ENCODE results near the genes WASF1 and METTL24.

- RAMPAGE, long total RNA, result no peak
- RRBS, result no CpG with 5 or more reads among the region's 34 CpGs
Measured at GRCh38 chr6:109250681-109251219, 131.5 kb downstream of the CD164 start.

- RAMPAGE, long total RNA, result no peak
- RRBS, result 90% methylated on average over 2 of the region's 7 CpGs
Measured at GRCh38 chr6:109300031-109300740, 82.1 kb downstream of the CD164 start.

DNA sequence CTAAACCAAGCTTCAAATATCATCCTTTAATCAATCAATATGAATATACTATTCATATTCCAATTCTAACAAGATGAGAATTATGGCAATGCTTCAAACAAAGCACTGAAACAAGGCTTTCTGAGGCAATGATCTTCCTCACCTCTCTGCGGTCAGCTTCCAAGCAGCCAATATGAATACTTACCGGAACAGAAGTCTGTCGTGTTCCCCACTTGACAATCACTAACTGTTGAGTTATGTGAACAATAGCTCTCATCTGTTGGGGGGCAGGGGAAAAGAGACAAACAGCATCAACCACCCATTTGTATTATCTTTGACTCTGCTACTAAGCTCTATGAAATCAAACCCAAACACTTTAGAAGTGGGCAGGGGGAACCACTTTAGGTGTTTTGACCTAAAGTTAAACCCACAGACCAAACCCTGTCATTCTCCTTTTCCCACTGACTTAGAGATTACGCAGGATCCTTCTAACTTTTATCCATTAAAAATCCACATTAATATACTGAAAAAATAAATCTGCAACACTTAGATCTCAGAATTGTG lies 4.5 kb downstream of the CD164 start:
- RAMPAGE, long total RNA, result no peak
- RRBS, result no CpG with 5 or more reads among the region's 4 CpGs

DNA sequence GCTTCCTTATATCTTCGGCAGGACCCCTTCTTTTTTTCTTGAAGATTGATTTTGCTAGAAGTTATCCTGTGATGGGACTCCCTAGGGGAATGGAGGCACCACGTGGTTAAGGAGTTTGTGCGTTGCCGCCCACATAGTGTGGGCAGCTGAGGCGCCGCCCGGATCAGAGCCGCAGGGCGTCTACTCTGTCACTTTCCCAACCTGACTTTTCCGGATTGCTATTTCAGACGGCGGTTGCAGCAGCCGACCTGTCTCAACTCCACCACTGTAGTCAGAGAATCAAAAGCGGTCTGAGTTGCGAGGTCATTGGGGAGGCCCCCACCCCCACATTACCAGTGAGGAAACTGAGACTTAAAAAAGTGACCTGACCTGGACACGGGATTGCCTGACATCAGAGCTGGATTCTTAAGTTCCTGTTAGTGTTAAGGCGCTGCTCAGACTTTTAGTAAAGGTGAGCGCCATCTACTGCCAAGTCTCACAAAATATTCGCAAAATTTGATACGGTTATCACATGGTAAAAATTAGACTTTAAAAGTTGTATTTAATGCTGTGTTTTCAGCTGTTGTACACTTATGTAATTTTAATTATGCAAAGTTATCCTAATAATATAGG lies 775 bp upstream of the CD164 start:
- RAMPAGE, long total RNA, result no peak
- RRBS, result 0% methylated on average over 2 of the region's 20 CpGs

- RAMPAGE, long total RNA, result no peak
- RRBS, result no CpG with 5 or more reads among the region's 9 CpGs
Measured at GRCh38 chr6:109384036-109384346, 1.7 kb upstream of the CD164 start.

DNA sequence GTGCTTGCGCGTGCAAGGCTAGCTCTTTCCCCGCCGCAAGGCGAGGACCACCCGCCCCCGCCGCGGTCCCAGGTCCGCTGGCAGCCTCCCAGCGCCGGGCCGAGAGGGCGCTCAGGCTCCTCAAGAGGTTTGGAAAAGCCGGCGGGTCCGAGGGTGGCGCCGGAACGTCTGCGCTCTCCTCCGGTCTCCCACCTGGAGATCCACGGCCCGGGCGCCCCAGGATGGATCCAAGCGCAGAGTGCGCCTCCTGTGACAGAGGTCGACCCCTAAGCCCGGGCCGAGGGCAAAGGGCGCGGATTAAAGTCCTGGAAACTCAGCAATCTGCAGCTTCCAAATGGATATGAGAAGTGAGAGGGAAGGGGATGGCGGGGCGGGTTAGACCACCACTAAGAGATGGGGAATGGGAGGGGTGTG lies 583 bp upstream of the MICAL1 start:
- RAMPAGE, long total RNA, result no peak
- RRBS, result 8% methylated on average over 14 of the region's 34 CpGs

GRCh38 chr6:109491223-109491954 lies 8.4 kb upstream of the ZBTB24 start:
- RAMPAGE, long total RNA, result no peak
- RRBS, result no CpG with 5 or more reads among the region's 5 CpGs

DNA sequence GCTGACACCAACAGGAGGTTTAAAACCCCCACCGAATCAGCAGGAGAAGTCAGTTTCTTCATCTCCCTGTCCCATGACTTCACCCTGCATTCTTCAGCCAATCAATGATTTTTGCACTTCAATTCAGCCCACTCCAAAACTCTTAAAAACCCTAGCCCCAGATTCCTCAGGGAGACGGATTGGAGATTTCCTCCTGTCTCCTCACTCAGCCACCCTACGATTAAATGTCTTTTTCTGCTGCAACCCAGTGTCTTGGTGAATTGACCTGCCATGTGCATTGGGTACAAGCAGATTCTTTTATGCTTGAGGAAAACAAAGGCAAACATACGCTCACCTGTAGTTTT lies 30.8 kb upstream of the ZBTB24 start:
- RAMPAGE, long total RNA, result no peak
- RRBS, result no CpG with 5 or more reads among the region's 4 CpGs

GRCh38 chr6:109876937-109877351 lies 101.2 kb upstream of the GPR6 start:
- RAMPAGE, long total RNA, result no peak
- RRBS, result no CpG with 5 or more reads among the region's 10 CpGs

DNA sequence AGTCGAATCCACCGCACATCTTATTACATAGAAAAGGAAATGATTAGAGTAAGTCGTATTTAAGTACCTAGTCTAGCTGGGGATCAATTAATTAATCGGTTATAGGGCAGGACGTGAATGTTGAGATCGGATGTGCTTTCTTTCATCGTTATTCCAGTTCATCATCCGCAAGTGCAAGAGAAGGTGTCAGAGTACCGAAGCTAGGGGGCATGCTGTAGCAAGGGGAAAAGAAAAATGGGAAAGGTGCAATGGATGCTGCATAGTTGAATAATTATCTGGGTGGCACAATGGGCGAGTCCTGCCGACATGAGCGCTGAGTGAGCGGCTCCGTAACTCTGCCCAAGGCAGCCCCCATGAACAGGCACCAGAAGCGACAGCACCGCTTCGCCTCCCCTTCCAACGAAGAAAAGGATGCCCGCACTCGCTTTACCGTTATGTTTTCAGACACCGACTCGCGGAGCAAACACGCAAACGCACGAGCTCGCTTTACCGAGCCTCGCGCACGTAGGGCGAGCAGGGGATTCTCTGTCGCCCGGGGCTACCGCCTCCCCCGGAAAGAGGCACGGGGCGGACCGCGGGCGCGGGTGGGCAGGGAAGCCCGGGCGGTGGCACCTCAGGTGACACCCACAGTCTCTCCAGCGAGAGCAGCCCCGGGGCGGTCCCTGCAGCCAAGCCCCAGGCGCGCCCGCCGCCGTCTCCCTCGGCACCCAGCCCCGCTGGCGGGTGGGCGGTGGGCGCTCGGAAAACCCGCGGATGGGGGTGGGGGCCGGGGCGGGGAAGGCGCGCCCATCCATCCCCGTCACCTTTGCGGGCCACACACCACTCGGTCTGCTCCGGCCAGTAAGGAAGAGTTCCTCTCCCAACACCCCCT lies 704 bp downstream of the WASF1 start:
- RAMPAGE, long total RNA, result no peak
- RRBS, result 2% methylated on average over 22 of the region's 69 CpGs

DNA sequence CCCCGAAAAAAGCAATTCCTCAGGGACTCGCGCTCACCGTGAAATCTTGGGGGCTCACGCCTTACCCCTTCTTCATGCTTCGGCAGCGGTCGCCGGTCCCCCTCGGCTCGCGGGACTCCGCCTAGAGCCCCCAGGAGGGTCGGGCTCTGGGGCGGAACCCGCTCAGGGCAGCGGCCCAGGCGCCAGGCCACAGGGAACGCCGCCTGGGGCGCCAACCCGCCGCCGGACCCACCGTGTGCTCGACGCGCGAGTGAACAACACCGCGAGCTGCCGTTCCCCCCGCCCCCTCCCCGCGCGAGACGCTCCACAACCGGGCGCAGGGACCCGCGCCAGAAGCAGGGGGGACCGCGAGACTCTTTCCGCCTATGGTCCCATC lies at the start of gene WASF1:
WASF1 (minus strand) TSS at position 269 of the 376 bp plus-strand sequence.
- RAMPAGE, long total RNA, result no peak
- RRBS, result 1% methylated on average over 12 of the region's 44 CpGs

GRCh38 chr6:110356424-110357210 lies 1.5 kb downstream of the METTL24 start:
- RAMPAGE, long total RNA, result no peak
- RRBS, result 91% methylated on average over 5 of the region's 24 CpGs

DNA sequence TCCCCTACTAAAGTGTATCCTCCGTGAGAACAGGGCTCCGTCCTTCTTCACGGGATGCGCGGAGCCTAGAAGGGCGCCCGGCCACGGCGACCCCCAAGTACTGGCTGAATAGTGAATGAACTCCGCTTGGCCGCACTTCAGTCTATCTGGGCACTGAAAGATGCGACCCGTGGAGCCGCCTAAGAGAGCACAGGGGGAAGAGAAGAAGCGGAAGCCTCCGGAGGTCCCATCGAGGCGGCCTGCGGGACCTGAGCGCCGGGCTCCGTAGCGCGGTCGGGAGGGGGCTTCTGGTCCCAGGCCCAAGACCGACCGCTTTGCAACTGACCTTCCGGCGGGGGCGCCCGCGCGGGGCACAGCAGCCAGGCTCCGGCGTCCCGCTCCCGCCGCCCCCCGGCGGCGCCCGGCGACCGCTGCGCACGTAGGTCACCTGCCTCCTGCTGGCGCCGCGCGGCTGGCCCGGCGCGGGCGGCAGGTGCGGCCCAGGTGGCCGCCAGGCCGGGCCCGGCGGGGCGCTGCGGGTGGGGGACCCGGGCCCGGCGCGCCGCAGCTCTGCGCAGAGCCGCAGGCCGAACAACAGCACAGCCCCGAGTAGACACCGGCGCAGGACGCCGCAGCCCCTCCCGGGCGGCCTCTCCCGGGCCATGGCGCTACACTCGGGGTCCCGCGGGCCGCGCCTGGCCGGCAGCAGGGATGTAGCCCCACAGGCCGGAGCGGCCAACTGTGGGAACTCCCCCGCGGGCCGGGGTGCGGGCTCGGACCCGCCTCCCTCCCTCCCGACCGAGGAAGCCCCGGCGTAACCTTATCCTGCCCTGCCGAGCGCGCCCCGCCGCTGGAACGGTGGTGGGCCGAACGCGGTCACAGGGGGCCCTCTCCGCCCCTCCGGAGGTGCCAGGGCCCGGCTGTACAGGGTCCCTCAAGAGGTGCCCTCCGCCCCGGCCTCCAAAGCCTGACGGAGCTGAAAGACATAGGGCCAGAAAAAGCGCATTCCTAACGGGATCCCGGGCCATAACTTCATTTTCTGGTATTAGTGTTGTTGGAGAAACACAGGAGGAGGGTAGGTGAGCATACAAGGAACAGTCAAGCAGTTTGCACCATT lies at the start of gene METTL24:
METTL24 (minus strand) TSS at position 720 of the 1,096 bp plus-strand sequence.
- RAMPAGE, long total RNA, result no peak
- RRBS, result 4% methylated on average over 73 of the region's 114 CpGs

DNA sequence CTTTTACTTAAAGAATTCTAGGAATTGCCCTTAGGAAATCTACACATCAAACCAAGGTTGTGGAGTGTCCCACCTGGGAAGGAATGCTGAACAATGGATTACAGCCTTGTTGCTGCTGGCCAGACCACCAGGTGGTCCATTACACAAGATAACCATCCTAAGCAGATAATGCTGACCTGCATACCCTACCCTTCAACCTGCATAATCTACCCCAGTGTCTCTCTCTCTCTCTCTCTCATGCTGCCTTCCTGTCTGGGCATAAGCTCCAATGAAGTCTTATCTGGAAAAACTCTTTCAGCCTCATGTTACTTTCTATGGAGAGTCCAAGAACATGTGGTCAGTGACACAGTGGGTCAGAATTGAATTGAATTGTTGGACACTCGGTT lies 35.1 kb upstream of the SLC22A16 start:
- RAMPAGE, long total RNA, result no peak
- RRBS, result no CpG with 5 or more reads among the region's 1 CpG

DNA sequence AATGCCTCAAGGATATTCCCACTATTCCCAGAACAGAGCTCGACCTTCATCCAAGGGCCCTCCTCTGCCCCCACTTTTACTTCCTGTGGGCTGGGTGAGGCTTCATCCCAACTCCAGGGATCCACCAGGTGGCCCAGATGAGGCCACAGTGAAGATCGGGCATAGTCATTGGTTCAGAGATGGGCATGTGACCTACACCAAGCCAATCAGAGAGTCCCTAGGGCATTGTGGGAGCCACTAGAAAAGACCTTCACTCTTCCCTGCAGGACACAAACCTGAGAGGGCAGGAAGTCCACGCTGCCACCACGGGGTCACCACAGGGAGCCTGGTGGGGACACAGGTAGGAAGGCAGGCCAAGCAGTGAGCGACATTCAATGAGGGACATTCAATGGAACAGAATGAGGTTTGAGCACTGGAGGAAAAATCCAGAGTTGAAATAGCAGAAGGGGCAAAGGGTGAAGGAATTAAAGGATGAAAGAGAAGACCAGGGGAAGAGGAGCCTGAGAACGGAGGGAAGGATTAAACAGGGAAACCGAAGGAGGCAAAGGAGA lies 73.0 kb upstream of the SLC22A16 start:
- RAMPAGE, long total RNA, result no peak
- RRBS, result no CpG with 5 or more reads among the region's 7 CpGs

DNA sequence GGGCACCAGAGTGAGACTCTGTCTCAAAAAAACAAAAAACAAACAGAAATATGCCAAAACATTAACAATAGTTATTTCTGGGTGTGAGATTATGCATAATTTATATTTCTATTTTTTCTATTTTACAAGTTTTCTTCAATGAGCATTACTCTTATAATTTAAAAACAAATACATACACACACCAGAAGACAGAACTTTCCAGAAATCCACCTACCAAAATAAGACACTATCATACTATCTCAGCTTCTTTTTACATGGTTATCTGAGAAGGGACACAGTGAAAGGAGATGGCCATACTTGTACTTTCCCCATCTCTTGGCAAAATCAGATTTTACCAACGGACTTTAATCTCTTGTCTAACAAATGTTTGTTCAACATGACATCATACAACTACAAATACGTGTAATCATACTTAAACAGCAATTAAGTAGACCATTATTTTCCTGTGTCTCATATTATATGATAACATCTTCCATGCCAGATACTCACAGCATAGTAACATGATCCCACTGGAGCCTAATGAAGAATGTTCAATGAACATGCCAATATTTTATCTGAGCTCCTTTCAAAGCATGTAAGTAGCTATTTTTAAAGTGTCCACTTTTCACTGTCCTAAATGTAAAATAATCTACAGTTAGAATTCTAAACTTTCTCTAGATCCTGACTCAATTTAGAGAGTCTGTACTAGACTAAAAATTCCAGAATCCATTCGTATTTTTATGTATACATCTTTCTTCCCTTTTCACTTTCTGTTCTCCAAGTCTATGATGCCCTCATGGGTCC lies 133.8 kb downstream of the CDK19 start:
- RAMPAGE, long total RNA, result no peak
- RRBS, result no CpG with 5 or more reads among the region's 3 CpGs

DNA sequence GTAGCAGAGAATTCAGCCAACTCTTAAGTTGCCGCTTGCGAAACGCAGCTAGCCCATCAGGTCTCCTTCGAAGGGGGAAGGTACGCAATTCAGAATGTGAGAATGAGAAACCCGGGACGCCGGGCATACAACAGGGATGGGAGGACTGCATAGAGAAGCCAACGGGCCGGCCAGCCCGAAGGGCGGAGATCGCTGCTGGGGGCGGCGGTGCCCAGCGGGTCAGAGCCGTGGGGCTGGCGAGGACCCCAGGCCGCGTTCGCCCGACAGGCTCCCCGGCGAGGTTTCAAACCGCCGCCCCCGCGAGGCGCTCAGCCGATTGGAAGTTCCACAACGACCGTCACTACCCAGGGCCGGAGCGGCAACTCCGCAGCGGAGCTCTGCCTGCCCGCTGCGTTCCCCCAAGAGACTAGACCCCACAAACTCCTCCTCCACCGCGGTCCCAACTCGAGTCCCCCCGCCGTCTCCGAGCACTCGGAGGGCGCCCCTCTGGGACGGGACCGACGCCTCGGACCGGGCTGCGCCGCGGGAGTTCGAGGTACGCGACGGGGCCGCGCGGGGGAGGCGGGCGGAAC lies 902 bp downstream of the CDK19 start:
- RAMPAGE, long total RNA, result no peak
- RRBS, result 1% methylated on average over 28 of the region's 63 CpGs

DNA sequence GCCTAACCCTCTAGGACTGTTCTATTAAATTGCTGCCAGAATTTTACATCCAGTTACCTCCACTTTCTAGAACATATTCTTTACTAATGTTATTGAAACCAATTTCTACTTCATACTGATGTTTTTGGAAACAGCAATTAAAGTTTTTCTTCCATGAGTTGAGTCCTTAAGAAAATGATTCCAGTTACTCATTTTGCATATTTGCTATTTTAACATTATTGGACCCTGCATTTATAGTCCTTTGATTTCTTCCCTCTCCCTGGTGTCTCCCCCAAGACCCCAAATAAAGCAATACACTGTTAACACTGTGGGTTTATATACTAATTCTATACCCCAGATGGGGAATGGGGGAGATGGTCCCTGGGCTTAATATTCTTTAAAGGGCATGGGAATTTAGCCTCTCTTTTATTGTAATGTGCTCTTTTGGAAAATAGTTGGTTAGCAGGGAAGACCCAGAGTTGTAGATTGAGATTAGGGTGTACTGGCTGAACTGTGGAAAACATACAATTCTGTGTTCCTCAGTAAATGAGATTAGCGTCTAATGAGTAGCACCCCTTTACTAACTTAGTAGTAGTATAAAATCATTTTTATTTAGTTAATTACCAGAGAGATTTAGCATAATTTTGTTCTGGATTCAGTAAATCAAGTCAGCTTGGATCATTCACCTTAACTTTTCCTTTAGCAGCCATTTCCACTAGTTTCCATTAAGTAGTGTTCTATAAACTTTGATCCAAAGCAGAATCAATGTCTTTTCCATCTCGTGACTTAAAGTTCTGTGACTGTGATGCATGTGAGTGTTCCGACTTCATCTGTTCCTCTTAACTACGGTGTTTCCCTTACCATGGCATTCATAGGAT lies 19.7 kb downstream of the AMD1 start:
- RAMPAGE, long total RNA, result no peak
- RRBS, result no CpG with 5 or more reads among the region's 4 CpGs

GRCh38 chr6:111032644-111033260 lies 50.9 kb downstream of the RPF2 start:
- RAMPAGE, long total RNA, result no peak
- RRBS, result no CpG with 5 or more reads among the region's 4 CpGs

DNA sequence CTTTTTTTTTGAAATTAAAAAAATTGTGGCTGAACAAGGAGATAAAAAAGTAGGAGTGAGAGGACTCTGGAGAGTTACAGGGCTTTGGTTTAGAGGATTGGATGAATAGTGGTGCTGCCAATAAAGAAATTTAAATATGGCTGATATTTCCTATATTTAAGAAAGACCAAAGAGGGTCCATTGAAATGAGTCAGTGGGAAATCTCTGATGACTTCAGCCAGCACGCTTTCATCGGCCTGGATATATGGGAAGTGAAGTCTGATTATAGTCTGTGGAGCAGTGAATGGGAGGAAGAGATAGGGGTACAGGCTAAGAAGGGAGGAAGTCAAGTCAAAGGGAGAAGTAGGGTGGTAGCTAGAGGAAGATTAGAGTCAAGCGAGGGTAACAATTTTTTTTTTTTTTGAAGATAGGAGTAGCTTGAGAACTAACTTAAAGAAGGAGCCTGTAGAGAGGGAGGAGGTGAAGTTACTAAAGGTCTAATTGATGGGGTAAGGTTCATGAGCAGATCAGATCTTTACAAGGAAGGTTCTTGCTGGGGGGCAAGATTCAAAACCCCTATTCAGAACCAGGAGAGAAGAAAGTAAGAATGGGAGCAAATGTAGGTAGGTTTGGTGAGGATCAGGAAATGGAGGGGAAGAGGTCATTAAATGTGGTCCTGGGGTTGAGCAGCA lies 22.8 kb downstream of the SLC16A10 start:
- RAMPAGE, long total RNA, result no peak
- RRBS, result no CpG with 5 or more reads among the region's 3 CpGs